OCI-LY7 (cell line): Measurements from ENCODE around the gene MYRFL.

- PRO-cap = no peak
- RAMPAGE, long total RNA = no peak
Measured at GRCh38 chr12:68628788-68629373, 18.2 kb downstream of the RAP1B start.

GRCh38 chr12:68648533-68649093 lies 37.9 kb downstream of the RAP1B start:
- PRO-cap = no peak
- RAMPAGE, long total RNA = no peak

DNA sequence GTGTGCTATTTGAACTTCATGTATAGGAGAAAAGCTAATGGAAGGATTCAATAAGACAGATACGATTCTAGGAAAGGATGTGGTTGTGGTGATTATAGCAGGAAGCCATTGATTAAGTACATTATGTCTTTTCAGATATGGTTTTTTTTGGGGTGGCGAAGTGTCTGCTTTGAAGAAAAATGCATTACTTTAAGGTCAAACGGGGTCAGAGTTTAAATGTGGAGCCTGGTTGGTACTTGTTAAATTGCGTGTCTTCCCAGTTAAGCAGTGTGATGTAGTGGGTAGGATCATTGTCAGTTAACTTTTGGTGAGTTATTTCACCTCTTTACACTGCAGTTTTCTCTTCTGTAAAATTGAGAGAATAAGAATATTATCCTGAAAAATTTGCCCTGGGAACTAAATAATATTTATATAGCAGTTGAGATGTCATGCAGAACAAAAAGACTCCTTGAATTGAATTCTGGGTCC lies 12.9 kb upstream of the NUP107 start:
- PRO-cap = no peak
- RAMPAGE, long total RNA = no peak

DNA sequence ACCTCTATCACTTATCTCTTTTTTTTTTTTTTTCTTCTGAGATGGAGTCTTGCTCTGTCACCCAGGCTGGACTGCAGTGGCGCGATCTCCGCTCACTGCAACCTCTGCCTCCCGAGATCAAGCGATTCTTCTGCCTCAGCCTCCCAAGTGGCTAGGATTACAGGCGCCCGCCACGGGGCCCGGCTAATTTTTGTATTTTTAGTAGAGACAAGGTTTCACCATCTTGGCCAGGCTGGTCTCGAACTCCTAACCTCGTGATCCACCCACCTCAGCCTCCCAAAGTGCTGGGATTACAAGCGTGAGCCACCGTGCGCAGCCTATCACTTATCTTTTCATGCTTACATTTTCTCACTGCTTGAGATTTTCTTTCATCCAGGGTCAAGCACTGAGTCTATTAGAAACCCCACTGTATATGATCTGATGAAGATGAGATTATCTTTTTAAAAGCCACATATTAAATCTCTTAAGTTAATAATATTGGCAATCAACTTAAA lies 1.5 kb upstream of the MDM2 start:
- PRO-cap = no peak
- RAMPAGE, long total RNA = no peak

DNA sequence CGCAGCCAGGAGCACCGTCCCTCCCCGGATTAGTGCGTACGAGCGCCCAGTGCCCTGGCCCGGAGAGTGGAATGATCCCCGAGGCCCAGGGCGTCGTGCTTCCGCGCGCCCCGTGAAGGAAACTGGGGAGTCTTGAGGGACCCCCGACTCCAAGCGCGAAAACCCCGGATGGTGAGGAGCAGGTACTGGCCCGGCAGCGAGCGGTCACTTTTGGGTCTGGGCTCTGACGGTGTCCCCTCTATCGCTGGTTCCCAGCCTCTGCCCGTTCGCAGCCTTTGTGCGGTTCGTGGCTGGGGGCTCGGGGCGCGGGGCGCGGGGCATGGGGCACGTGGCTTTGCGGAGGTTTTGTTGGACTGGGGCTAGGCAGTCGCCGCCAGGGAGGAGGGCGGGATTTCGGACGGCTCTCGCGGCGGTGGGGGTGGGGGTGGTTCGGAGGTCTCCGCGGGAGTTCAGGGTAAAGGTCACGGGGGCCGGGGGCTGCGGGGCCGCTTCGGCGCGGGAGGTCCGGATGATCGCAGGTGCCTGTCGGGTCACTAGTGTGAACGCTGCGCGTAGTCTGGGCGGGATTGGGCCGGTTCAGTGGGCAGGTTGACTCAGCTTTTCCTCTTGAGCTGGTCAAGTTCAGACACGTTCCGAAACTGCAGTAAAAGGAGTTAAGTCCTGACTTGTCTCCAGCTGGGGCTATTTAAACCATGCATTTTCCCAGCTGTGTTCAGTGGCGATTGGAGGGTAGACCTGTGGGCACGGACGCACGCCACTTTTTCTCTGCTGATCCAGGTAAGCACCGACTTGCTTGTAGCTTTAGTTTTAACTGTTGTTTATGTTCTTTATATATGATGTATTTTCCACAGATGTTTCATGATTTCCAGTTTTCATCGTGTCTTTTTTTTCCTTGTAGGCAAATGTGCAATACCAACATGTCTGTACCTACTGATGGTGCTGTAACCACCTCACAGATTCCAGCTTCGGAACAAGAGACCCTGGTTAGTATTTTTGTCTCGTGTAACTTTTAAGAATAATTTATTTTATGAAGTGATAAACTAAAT lies 656 bp downstream of the MDM2 start:
- PRO-cap = bidirectional peak, plus-strand start at position 715 of the sequence, minus-strand start at position 355 of the sequence
- RAMPAGE, long total RNA = no peak

DNA sequence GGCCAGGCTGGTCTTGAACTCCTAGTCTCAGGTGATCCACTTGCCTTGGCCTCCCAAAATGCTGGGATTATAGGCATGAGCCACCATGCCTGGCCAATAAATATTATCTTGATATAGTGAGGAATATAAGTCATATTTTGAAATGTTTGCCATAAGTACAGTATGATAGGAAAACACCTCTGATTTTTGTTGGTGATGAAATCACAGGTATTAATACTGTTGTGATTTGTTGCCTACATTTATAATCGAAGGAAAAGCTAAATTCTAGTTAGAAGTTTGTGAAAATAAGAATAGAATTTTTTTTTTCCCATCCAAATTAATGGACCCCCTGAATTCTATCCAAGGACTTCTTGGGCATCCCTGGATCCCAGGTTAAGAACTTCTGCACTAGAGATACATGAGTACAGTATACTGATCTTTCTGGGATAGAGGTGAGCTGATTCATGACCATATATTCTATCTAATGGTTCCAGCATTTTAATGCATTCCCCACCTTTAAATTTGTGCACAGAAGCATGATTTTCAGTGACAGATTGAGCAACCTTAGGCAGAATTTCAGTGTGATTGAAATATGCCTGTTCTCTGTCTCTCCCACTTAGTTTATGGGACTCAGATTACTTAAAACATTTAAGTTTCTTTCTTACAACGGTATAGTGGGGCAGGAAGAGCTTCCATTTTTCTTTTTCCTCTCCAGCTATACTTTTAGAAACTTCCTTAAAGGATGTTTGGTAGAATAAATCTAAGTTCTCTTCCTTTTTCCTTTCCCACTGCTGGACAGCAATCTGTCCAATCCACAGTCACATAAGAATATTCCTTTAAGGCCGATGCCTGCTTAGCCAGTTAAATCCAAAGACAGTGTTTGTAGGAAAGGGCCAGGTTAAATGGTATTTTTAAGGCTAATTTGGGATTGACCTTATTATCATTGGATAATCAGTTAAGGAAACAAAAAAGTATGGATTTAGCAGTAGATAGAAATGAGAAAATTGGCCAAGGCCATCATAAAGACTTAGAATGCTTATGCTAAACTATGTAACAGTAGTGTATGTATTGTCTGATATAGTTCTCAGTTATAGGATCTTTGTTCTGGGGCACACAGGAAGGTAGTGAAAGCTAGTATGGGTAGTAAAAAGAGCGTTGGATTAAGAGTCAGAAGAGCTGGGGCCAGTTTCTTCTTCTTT lies 6.7 kb downstream of the MDM2 start:
- PRO-cap = no peak
- RAMPAGE, long total RNA = no peak

DNA sequence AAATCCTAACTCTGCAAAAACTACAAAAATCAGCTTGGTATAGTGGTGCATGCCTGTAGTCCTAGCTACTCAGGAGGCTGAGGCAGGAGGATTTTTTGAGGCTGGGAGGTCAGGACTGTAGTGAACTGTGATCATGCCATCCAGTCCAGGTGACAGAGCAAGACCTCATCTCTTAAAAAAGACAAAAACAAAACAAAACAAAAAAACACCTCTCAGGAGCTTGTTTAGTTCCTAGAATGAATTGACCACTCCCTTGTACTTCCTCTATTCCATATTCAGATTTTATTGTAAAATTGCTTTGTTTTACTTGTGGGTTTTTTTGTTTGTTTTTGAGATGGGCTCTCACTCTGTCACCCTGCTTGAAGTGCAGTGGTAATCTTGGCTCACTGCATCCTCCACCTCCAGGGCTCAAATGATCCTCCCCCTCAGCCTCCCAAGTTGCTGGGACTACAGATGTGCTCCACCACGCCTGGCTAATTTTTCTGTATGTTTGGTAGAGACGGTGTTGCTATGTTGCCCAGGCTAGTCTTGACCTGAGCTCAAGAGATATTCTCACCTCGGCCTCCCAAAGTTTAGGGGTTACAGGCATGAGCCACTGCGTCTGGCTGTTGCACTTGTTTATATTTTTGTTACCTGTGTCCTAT lies 13.7 kb downstream of the MDM2 start:
- PRO-cap = no peak
- RAMPAGE, long total RNA = no peak

DNA sequence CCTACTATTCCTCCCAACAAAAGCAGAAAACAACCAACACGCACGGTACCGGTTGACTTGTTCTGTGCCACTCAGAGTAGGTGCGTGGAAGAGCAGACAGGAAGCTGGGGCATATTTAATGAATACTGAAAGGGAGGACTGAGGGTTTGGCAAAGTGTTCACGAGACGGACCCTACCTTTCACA lies 577 bp downstream of the CPM start:
- PRO-cap = unidirectional peak, plus-strand start at position 74 of the sequence
- RAMPAGE, long total RNA = no peak

GRCh38 chr12:68978505-68978989 lies 45.6 kb upstream of the CPM start:
- PRO-cap = no peak
- RAMPAGE, long total RNA = no peak

DNA sequence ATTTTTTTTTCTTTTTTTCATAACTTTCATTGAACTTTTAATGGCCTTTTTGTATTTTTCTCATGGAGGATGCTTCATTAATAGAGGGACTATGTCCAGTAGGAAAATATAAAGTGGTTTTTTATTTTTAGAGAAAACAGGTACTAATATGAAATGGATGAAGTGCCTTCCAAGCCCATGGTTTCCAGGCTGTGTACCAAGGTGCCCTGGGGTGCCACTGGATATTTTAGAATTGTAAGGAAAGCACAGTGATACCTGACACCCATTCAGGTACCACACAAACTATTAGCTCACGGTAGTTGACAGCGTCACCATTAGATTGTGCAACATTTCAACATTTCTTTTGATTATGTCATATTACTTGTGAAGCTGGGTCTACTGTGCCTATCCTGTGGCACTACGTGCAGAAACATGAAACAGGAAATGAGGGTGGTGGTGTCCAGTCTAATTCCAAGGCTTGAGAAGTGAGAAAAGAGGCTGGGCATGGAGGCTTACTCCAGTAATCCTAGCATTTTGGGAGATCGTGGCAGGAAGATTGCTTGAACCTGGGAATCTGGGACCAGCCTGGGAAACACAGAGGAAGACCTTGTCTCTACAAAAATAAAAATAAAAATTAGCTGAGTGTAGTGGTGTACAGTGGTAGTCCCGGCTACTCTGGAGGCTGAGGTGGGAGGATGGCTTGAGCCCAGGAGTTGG lies 75.5 kb upstream of the CPM start:
- PRO-cap = no peak
- RAMPAGE, long total RNA = no peak

GRCh38 chr12:69065077-69065470 lies 132.1 kb upstream of the CPM start:
- PRO-cap = no peak
- RAMPAGE, long total RNA = no peak

DNA sequence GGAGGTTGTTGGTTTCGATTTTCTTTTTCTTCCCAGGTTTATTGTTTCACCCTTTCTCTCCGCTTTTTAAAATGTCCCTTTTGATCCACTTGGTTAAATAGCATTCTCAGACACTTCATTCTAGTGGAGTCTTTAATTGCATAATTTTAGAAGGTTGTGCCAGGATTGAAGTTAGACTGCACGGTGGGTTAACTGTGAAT lies 113.8 kb upstream of the CPSF6 start:
- PRO-cap = no peak
- RAMPAGE, long total RNA = no peak

DNA sequence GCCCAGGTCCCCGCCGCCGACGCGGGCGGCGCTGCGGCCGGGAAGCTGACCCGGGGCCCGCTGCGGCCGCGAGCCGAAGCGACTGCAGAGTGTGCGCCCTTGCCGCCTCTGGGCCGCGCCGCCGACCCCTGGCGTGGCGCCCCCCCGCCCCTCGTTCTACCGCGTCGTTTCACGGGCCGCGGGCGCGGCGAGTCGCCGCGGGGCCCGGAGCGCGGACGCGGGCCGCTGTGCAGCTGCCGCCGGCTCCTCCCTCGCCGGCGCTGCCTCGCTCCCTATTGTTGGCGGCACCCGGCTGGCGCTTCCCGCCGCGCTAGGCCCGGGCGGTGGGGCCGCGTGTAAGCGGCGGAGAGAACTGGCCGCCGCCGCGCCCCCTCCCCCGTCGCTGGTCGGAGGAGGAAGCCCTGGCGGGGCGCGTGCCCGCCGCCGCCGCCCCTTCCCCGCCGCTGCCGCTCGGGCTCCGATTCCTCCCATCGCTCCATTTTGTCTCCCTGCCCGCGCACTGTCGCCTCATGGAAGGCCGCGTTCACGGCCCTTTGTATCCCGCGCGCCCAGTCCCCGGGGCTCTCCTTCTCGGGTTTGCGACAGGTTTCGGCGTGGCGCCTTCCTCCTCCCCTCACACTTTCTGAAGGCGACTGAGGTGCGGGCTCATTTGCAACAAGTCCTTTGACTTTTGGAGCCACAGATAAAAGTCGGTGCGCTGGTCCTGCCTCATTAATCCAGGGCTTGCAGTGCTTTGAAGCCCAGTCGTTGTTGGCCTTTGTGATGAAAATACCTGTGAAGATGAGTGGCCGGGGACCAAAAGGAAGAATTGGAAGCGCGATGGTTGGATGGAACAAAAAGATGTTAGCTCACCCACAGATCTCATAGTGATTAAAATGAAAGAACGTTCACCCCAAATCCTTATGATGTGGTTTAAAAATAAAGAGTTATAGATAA lies 616 bp downstream of the CPSF6 start:
- PRO-cap = bidirectional peak, plus-strand start at position 313 of the sequence, minus-strand start at position 274 of the sequence; bidirectional peak, plus-strand start at position 443 of the sequence, minus-strand start at position 354 of the sequence; bidirectional peak, plus-strand start at position 485 of the sequence, minus-strand start at position 535 of the sequence; bidirectional peak, plus-strand start at position 714 of the sequence, minus-strand start at position 624 of the sequence
- RAMPAGE, long total RNA = no peak

DNA sequence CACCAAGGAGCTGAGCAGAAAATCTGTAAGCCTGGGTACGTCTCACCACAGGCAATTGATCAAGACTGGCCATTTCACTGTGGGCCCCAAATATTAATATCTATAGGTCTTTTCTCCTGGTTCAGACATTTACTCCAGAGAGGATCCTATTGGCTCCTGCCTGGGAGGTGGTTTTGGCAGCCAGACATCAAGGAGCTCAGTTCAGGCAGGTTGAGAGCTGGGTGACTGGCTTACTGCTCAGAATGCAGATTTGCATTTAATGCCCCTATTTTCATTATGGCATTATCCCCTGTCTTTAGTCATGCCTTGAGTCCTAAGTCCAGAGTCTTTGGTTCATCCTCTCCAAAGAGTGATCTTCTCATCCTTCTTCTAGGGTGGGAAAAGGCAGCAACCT lies 4.6 kb upstream of the LYZ start:
- PRO-cap = no peak
- RAMPAGE, long total RNA = no peak

GRCh38 chr12:69345878-69346331 lies 2.3 kb upstream of the LYZ start:
- PRO-cap = no peak
- RAMPAGE, long total RNA = no peak

GRCh38 chr12:69685747-69686346 lies 13.3 kb downstream of the BEST3 start:
- PRO-cap = no peak
- RAMPAGE, long total RNA = no peak

DNA sequence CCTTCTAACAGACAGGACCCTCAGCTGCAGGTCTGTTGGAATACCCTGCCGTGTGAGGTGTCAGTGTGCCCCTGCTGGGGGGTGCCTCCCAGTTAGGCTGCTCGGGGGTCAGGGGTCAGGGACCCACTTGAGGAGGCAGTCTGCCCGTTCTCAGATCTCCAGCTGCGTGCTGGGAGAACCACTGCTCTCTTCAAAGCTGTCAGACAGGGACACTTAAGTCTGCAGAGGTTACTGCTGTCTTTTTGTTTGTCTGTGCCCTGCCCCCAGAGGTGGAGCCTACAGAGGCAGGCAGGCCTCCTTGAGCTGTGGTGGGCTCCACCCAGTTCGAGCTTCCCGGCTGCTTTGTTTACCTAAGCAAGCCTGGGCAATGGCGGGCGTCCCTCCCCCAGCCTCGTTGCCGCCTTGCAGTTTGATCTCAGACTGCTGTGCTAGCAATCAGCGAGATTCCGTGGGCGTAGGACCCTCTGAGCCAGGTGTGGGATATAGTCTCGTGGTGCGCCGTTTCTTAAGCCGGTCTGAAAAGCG lies 40.0 kb downstream of the RAB3IP start:
- PRO-cap = no peak
- RAMPAGE, long total RNA = no peak

DNA sequence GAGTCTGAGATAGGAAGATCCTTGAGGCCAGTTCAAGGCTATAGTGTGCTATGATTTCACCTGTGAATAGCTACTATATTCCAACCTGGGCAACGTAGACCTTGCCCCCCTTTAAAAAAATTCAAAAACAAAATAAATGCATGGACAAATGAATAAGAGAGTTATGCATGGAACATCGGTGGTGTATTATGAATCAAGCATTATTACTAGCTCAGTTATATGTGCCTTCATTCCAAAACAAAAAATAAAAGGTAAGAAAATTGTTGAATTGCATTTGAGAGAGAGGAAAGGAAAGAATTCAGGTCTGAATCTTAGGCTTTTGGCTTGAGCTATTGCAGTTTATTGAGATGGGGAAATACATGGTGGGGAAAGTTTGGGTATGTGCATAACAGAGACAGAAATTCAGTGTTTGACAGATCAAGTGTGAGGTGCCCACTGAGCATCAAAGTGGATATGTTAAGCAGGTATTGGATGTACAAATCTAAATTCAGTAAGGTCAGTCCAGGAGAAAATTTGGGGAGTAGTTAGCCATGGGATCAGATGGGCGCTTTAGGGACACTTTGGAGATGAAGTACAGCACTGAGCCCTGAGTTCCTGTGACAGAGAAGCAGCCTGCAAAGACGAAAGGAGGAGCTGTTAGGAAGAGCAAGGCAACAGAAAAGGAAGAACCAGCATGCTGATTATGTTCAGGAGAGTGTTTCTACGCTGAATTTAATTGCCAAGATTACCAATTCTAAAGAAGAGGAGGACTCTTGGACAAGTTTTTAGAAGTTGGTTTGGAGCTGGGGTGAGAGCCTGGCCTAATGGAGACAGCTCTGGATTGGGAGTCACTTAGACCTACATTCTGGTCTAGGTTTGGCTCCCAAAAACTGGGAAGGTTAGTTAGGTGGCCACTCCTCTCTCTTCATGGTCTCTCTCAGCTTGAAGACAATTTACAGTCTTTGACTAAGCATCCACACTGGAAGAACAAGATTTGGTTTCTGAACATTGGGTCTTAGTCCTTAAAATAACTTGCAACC lies 5.7 kb upstream of the MYRFL start:
- PRO-cap = no peak
- RAMPAGE, long total RNA = no peak

DNA sequence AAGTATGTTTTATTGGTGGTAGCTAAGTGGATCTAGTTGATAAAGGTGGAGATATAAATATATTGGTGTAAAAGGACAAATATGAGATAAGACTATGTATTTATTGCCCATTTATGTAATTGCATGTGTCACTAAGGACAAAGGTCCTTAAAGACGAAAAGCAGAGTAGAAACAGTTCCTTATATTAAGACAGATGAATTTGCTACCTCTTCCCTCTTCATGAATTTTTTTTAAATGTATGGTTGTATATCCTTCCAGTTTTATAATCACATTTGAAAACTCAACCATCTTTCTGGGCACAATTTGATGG lies at the start of gene MYRFL:
TSS of gene MYRFL (plus strand) at position 163 of the 310 bp plus-strand sequence.
- PRO-cap = no peak
- RAMPAGE, long total RNA = no peak

- PRO-cap = no peak
- RAMPAGE, long total RNA = no peak
Measured at GRCh38 chr12:69966821-69967393, 141.9 kb downstream of the MYRFL start.